T47D (cell line): ENCODE results near the gene LRRC27.

- RRBS: 7% methylated on average over 44 of the region's 114 CpGs
Observed at GRCh38 chr10:132308025-132309327, 726 bp upstream of the STK32C start.

GRCh38 chr10:132331534-132332400 is at the start of gene LRRC27:
Gene LRRC27, plus strand, starts transcription at chr10:132332193.
- RRBS: 2% methylated on average over 4 of the region's 89 CpGs

- RRBS: no CpG with 5 or more reads among the region's 18 CpGs
Observed at GRCh38 chr10:132355653-132356226, 23.7 kb downstream of the LRRC27 start.

DNA sequence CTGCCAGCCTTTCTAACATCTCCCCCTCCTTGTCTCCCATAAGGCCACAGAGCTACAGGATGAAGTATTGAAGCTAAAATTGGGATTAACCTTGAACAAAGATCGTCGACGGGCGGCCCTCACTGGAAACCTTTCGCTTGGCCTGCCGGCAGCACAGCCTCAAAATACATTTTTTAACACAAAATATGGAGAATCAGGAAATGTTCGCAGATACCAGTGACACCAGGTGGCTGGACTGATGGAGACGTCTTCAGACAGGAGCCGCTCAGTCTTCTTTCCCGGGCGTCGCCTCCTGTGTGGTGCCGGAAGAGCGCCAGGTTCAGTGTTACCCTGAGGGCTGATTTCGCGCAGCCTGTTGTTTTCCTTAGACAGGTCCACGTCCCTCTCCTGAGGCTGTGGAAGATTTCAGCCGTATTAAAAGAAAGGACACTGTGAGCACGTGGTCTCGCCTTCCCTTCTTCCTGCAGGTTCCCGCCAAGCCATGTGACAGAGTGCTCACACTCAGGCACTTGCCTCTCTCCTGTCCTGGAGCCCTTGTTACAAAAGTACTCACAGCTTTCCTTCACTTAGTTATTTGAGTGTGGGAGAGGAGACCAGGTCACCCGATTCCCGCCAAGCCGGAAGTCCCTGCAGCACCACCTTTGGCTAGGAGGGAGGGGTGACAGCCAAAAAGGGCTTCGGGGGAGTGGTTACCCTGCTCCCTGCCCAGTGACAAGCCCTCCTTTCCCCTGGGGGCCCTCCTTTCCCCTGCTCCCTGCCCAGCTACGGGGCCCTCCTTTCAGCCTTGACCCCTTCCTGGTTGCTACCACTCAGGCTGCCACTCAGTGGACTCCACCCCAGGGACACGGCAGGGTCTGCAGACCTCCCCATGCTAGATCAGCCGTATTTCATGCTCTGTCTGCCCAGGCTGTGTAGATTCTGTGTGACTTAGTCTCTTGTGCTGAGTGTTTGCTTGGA is 21.7 kb upstream of the PWWP2B start:
- RRBS: no CpG with 5 or more reads among the region's 28 CpGs

DNA sequence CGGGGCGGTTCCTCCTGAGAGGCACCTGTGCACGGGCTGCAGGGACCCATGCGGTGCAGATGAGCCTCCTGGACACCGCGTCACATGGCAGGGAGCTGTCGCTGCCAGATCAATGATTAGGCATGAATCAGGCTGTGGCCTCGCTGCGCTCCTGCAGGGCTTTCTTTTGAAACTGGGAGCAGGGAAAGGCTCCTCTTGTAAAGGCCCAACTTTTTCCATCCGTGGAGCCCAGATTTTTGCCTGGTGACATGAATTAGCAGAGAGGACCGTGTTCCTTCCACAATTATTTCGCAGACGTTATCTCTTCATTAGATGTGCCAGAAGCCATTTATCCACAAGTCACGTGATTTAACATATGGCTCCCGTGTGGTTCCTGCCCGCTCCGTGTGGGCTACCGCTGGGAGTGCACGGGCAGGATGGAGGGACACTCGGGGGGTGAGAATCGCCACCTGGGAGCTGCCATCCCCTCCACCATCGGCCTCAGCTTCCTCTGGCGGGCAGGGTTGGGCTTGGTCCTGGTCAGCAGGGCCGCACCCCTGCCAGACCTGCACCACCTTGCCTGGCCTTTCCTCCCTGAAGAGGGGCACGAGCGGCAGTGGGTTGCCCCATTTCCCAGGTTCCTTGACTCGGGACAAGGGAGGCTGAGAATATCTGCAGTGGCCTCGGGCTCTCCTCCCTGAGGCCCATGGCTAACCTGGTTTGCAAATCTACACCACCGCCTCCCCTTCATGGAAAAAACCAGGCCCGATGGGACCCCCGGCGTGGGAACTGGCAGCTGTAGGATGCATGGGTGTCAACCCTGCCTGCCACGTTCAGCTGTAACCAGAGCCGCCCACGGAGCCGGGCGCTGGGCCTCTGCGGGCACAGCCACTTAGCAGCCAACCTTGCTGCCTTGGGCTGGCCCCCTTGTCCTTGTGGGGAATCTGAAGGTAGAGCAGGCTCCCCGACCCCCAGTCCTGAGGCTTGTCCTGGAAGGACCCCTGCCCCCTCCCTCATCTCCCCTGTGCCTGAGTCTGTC is 1.3 kb downstream of the PWWP2B start:
- RRBS: 31% methylated on average over 6 of the region's 39 CpGs

- RRBS: no CpG with 5 or more reads among the region's 26 CpGs
Observed at GRCh38 chr10:132417675-132418514, 20.9 kb downstream of the PWWP2B start.

DNA sequence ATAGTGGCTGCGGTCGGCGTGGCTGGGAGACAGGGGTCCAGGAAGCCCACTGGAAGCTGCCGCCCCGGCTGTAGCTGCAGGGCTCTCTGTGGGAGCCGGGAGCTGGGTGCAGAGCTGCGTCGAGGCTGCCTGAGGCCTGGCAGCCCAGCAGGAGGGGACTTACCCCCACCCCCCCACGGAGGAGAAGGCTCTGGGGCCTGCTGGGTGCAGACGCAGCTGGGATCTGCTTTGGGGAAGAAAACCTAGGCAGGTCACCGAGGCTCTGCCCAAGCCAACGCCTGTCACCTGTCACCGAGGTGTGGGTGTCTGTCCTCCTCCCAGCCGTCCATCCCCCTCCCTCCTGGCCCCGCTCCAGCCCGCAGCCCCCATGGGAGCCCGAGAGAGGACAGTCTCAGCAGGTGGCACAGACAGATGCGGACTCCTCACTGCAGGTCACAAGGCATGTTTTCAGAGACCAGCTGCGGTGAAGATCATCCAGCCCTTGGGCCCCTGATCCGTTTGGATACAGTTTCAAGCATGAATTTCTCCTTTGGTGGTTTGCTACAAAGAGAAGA is 25.3 kb downstream of the PWWP2B start:
- RRBS: 82% methylated on average over 3 of the region's 20 CpGs

- RRBS: no CpG with 5 or more reads among the region's 8 CpGs
Observed at GRCh38 chr10:132468508-132468965, 69.0 kb upstream of the INPP5A start.

DNA sequence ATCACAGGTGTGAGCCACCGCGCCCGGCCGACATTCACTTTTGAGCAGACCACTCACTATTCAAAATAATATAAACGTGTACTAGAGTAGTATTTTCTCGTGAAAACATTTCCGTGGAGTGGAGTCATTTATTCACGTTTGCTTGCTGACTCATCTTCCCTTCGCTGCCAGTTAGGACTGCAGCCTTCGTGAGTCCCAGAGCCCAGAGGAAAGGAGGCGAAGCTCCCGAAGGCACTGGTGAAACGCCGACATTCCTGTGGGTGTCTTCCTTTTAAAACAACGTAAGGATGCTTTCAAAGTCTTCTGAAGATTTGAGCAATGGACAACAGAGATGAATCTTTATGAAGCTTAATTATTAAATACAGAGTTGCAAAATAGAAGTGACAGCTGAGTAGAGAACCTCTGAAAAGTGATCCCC is 10.9 kb upstream of the INPP5A start:
- RRBS: no CpG with 5 or more reads among the region's 15 CpGs

- RRBS: no CpG with 5 or more reads among the region's 7 CpGs
Observed at GRCh38 chr10:132538455-132539391, 1.1 kb downstream of the INPP5A start.

GRCh38 chr10:132546504-132547671 is 9.3 kb downstream of the INPP5A start:
- RRBS: 96% methylated on average over 9 of the region's 40 CpGs

- RRBS: 57% methylated on average over 3 of the region's 14 CpGs
Observed at GRCh38 chr10:132579371-132580033, 41.9 kb downstream of the INPP5A start.

- RRBS: no CpG with 5 or more reads among the region's 37 CpGs
Observed at GRCh38 chr10:132586844-132587813, 49.5 kb downstream of the INPP5A start.

DNA sequence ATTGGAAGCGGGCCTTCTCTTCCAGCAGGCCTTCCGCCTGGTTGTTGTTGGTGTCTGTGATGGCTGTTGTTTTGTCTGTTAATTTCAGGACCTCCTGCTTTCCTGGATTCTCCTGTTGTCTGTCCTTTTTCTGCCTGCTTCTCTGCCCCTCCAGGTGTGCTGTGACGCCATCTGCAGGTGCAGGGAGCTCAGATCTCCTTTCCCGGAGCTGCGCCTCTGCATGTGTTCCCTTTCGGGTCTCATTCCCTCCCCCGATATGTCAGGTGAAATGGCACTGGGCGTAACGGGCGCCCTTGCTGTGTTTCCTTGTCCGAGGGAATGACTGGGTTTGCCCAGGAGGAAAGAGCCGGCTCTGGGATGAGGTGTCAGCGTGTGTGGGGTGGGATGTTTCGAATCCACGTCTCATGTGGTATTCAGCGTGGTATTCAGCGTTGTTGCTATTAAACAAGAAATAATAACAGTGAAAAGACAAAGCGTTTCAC is 54.0 kb downstream of the INPP5A start:
- RRBS: no CpG with 5 or more reads among the region's 18 CpGs

DNA sequence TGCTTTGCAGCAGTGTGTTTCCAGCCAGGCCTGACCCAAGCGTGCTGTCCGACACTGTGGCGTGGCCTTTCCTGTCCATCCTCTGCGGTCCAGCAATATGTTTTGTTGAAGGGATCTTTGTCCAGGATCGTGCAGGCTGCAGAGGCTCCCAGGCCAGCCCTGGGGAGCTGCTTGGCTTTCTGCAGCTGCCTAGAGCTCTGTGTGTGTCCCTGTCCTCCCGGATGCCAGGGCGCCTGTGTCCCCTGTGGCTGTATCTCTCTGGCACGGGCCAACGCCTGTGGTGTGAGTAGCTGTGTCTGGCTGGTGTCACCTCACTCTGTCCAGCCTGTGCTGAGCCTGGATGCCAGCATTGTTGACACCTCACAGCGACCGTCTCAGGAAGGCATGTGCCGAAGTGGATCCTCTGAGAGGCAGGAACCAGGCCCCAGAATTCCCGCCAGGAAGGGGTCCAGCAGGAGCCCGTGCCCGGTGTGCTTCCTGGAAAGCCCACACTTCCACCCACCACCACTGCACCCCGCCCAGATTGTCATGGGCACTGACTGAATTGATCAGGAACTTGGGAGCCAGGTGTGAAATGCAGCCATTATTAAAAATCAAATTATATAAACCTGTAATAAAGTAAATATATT is 94.6 kb downstream of the INPP5A start:
- RRBS: no CpG with 5 or more reads among the region's 16 CpGs

DNA sequence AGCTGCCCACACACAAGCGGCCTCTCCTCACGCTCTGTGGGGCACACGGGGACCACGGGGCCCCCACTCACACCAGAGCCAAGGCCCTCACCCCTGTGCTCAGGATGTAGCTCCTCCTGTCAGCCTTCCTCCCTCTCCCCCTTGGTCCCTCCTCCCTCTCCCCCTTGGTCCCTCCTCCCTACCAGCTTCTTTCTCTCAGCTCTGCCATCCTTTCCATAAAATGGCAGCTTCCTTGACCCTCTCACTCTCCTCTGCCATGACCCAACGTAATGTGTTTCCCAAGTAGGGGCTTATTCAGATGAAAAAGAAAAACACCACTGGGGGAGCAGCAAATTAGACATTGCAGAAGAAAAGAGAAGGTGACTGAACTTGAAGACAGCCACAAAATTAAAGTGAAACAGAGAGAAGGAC is 114.3 kb downstream of the INPP5A start:
- RRBS: no CpG with 5 or more reads among the region's 5 CpGs

GRCh38 chr10:132659959-132660950 is 122.7 kb downstream of the INPP5A start:
- RRBS: no CpG with 5 or more reads among the region's 23 CpGs

DNA sequence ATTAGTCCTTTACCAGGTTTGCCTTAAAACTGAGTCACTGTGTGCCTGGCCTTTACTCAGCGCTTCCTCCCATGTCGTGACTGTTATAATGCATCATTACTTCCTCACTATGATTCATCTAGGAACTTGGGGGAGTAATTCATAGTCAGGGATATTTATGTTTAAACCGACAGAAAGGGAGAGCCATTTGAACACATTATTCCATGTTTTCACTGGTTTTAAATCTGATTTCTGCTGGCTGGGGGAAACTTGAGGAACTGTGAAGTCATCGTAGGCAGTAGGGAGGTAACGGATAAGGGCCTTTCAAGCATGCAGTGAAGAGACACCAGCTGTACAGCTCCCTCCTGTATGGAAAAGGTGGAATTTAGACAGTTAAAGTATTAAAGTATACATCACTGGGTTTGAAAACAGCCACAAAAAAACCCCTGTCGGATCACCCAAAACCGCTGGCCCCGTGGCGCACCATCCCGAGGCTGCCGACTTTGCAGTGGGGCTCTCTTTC is 119.8 kb downstream of the NKX6-2 start:
- RRBS: no CpG with 5 or more reads among the region's 11 CpGs

GRCh38 chr10:132684877-132685940 is 100.7 kb downstream of the NKX6-2 start:
- RRBS: 55% methylated on average over 5 of the region's 36 CpGs

GRCh38 chr10:132704974-132705698 is 80.8 kb downstream of the NKX6-2 start:
- RRBS: 63% methylated on average over 2 of the region's 22 CpGs